Measurements from ENCODE around the genes GAB3, MPP1 and CMC4.

DNA sequence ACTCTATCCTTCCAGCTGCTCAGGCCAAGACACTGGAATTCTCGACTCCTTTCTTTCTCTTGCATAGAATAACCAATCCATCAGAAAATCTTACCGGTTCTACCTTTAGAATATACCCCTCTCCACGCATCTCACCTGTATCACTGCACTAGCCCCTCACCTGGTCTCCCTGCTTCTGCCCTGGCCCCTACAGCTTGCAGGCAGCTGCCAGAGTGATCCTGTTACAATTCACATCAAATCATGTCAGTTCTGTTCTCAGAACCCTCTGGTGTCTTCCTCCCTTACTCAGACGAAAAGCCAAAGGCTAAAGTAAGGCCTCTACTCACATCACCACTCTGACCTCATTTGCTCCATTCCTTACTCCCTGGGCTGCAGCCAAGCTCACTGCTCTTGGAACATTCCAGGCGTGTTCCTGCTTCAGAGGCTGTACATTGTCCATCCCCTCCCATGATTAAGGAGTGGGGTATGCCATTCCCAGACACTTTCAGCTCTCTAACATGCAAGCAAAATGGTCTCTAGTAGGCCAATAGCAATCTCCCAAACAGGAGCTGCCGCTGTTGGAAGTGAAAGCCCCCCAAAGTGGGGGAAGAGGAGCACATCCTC lies 15.3 kb downstream of the GAB3 start:
- PRO-cap = no peak

GRCh38 chrX:154750909-154751702 lies at the start of gene GAB3:
Gene GAB3, minus strand, starts transcription at chrX:154751077.
- PRO-cap = no peak

DNA sequence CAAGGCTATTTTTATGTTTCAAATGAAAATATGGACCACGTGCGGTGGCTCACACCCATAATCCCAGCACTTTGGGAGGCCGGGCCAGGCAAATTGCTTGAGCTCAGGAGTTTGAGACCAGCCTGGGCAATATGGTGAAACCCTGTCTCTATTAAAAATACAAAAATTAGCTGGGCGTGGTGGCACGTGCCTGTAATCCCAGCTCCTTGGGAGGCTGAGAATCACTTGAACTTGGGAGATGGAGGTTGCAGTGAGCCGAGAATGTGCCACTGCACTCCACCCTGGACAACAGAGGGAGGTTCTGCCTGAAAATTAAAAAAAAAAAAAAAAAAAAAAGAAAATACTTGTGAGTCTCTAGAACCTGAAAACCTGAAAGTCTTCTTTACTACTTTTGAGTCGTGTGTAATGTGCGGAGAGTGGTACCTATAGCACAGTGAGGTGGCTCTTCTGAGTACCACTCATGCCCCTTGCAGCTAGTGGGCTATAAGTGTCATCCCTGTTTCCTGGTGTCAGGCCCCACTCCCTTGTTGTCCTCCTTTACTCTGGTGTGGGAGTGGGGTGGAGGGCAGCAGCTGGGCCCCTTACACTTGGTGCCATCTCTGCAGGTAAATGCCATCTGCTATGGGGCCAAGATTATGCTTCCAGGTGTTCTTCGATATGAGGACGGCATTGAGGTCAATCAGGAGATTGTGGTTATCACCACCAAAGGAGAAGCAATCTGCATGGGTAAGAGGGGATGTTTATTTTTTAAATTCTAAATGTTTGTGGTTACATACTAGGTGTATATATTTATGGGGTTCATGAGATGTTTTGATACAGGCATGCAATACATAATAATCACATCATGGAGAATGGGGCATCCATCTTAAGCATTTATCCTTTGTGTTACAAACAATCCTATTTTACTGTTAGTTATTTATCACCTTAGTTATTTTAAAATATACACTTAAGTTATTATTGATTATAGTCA lies 7.8 kb downstream of the DKC1 start:
- PRO-cap = no peak

- PRO-cap = bidirectional peak, plus-strand start at chrX:154805610, minus-strand start at chrX:154805476
These were observed at the start of gene MPP1 for GRCh38 chrX:154804704-154806026. Gene MPP1, minus strand, starts transcription at chrX:154805485.

DNA sequence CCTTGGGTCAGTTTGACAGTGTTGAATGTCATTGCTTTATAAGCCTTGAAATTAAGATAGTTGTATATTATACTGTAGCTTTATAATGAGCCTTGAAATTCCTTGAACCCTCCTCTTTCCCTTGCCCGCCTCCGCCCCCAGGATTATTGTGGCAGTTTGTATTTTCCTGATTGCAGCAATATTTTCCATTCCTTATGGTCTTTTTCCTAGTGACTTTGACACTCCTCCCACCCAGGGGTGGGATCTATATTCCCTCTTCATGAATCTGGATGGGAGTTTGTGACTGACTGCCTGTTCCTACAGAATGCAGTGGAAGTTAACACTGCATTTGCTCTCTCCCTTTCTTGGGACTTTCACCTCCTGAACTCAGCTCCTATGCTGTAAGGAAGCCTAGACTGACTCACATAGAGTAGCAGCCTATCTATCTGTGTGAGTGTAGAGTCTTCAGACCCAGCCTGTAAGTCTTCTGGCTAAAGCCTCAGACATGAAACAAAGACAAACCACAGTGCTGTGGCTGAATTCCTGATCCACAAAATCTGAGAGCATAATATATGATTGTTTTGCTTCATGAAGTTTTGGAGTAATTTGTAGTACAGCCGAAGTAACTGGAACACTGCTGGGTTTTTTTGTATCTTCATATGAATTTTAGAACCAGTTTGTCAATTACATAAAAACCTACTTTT lies 2.3 kb downstream of the FUNDC2 start:
- PRO-cap = no peak

DNA sequence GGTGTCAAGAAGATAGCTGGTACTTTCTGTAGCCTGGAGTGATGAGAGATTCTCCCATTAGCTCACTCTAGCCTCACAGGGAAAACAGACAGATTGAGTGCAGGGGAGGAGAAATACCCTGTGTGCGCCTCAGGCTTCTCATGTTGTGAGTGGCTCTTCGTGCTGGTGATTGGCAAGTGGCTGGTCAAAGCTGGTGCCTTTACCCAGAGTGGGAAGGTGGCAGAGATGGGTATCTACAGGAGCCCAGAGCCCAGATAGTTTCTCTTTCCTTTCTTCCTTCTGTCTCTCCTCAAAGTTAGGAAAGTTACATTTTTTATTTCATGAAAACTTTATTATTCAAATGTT lies 18.5 kb downstream of the CMC4 start:
- PRO-cap = no peak

- PRO-cap = bidirectional peak, plus-strand start at chrX:155071510, minus-strand start at chrX:155071168
These were observed at the start of gene CMC4 for GRCh38 chrX:155070712-155071769. Gene CMC4, minus strand, starts transcription at chrX:155071136.

- PRO-cap = no peak
These were observed 15.8 kb downstream of the BRCC3 start for GRCh38 chrX:155087039-155087570.

- PRO-cap = no peak
These were observed 895 bp downstream of the CLIC2 start for GRCh38 chrX:155333401-155334036.